ENCODE measurements around a stretch of chr5.

DNA sequence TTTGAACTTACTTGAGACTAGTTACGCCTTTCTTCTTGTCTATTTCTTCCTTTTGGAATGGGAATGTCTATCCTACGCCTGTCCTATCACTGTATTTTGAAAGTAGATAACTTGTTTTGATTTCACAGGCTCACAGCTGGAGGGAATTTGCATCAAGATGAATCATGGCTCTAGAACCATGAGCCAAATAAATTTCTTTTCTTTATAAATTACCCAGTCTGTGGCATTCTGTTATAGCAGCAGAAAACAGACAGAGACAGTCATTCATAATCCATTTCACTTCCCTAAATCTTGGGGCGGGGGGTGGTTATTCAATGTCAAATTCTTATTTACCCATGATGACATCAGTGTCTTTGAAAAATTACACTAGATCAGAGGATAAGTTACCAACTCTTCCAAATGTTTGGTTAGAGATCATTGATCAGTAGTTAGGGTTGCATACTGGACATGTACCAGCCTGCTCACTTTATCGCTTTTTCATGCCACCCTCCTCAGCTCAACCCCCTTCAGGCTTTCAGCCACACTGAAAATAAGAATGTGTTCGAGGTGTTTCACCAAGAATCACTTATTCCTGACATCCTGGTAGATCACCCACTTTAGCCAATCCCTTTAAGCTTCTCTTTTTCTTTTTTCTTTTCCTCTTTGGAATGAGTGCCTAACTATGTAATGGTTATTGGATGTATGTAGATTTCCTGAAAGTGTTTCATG lies 419.6 kb upstream of the PIK3R1 start:
- RRBS, result no CpG with 5 or more reads among the region's 5 CpGs
CAGE:
- cytosol, long polyA plus RNA, result no peak
- long polyA plus RNA, result no peak
- nucleus, long polyA plus RNA, result no peak

- RRBS, result no CpG with 5 or more reads among the region's 2 CpGs
CAGE:
- cytosol, long polyA plus RNA, result no peak
- long polyA plus RNA, result no peak
- nucleus, long polyA plus RNA, result no peak
Measured at GRCh38 chr5:67806636-67807102, 408.9 kb upstream of the PIK3R1 start.

DNA sequence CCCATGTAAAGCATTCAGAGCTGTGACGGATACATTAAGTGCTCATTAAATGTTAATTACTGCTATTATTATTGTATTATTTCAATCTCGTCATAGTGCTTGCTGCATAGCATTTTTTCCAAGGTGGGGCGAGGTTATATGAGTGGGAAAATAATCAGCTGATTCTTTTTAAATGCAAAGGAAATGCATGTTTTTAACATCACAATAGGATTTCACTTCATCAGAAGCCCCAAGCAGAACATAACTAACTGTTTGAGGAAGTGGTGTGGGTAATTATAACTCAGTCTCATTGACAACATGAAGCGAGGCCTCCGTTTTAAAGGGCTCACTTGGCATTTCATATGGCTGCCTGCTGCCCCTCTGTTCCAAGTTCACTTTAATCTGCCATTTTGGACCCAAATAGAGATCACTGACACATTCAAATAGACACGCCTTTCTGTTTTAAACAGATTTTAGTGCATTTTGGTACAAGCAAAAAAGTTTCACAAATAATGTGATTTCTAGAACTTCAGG lies 173.6 kb upstream of the PIK3R1 start:
- RRBS, result no CpG with 5 or more reads among the region's 6 CpGs
CAGE:
- cytosol, long polyA plus RNA, result no peak
- long polyA plus RNA, result no peak
- nucleus, long polyA plus RNA, result no peak

DNA sequence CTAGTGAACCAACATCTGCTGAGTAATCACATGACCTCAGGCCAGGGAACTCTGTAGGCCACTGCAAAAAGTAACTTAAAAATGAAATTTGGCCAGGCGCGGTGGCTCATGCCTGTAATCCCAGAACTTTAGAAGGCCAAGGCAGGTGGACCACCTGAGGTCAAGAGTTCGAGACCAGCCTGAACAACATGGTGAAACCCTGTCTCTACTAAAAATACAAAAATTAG lies 173.2 kb upstream of the PIK3R1 start:
- RRBS, result no CpG with 5 or more reads among the region's 3 CpGs
CAGE:
- cytosol, long polyA plus RNA, result no peak
- long polyA plus RNA, result no peak
- nucleus, long polyA plus RNA, result no peak

DNA sequence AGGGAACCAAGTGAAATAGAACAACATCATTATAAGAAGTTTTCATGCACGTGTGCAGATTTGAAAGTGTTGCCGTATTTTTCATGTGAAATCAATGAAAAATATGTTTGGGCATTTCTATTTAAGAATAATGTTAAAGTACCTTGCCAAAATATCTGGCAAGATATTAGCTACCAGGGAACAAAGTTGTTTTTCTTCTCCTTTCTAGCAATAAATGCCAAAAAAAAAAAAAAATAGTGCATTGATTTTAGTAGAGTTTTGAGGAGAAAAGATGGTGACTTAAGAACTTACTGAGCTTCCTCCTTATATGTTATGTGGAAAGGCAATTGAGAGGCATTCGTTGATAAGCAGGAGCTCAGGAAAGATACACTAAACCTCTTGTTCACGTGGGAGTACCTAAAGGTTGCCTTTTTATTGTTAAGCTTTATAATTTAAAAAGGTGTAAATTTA lies 23.2 kb downstream of the PIK3R1 start:
- RRBS, result no CpG with 5 or more reads among the region's 4 CpGs
CAGE:
- cytosol, long polyA plus RNA, result no peak
- long polyA plus RNA, result no peak
- nucleus, long polyA plus RNA, result no peak

GRCh38 chr5:68396503-68397125 lies 181.1 kb downstream of the PIK3R1 start:
- RRBS, result no CpG with 5 or more reads among the region's 8 CpGs
CAGE:
- cytosol, long polyA plus RNA, result no peak
- long polyA plus RNA, result no peak
- nucleus, long polyA plus RNA, result no peak

- RRBS, result no CpG with 5 or more reads among the region's 6 CpGs
CAGE:
- cytosol, long polyA plus RNA, result no peak
- long polyA plus RNA, result no peak
- nucleus, long polyA plus RNA, result no peak
Measured at GRCh38 chr5:69502276-69503091, 9.9 kb downstream of the OCLN start.

GRCh38 chr5:69560946-69561338 lies 951 bp downstream of the GTF2H2C start:
- RRBS, result no CpG with 5 or more reads among the region's 11 CpGs
CAGE:
- cytosol, long polyA plus RNA, result no peak
- long polyA plus RNA, result no peak
- nucleus, long polyA plus RNA, result no peak

- RRBS, result no CpG with 5 or more reads among the region's 6 CpGs
CAGE:
- cytosol, long polyA plus RNA, result no peak
- long polyA plus RNA, result no peak
- nucleus, long polyA plus RNA, result no peak
Measured at GRCh38 chr5:71648959-71649377, 61.8 kb downstream of the MCCC2 start.

DNA sequence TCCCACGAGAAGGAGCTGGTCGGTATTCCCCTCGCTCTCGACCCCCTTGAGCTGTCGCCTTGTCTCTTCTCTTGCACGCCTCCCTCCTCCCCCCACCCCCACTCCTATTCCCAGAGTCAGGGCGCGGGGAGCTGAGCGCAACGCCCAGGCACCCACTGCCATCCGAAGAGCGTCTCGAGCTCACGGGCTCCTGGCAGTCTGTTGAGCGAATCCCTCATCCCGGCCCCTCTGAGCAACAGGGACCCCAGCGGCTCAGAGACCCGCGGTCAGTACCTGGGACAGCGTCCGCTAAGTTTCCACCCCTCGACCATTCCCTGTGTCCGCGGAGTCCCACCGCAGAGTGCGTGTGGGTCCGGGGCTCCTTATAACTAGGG lies 347 bp downstream of the CARTPT start:
- RRBS, result no CpG with 5 or more reads among the region's 27 CpGs
CAGE:
- cytosol, long polyA plus RNA, result no peak
- long polyA plus RNA, result no peak
- nucleus, long polyA plus RNA, result no peak

- RRBS, result no CpG with 5 or more reads among the region's 3 CpGs
CAGE:
- cytosol, long polyA plus RNA, result no peak
- long polyA plus RNA, result no peak
- nucleus, long polyA plus RNA, result no peak
Measured at GRCh38 chr5:71891719-71892023, 172.6 kb downstream of the CARTPT start.

DNA sequence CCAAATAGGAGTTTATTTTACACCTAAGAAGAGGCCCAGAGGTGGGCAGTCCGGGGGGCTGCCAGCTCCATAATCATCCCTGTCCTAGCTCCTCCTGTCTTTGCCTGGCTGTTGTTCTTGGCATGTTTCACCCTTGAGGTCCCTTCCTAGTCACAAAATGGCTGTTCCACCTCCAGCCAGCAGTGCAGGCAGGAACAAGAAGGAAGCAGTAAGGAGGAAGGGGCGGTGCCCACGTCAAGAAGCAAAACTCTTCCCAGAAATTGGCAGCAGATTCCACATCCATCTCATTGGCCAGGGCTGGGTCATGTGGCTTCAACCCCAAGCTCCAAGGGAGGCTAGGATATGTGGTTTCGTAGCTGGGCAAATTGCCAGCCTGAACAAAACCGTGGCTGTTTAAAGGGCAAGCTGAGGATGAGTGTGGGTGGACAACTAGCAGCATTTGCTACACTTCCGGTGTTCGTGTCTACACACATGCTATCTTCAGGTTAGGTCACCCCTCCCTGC lies 92.3 kb upstream of the MAP1B start:
- RRBS, result no CpG with 5 or more reads among the region's 7 CpGs
CAGE:
- cytosol, long polyA plus RNA, result no peak
- long polyA plus RNA, result no peak
- nucleus, long polyA plus RNA, result no peak

- RRBS, result no CpG with 5 or more reads among the region's 26 CpGs
CAGE:
- cytosol, long polyA plus RNA, result no peak
- long polyA plus RNA, result no peak
- nucleus, long polyA plus RNA, result no peak
Measured at GRCh38 chr5:72107896-72108491, 719 bp downstream of the MAP1B start.

GRCh38 chr5:72171609-72172227 lies 64.4 kb downstream of the MAP1B start:
- RRBS, result no CpG with 5 or more reads among the region's 7 CpGs
CAGE:
- cytosol, long polyA plus RNA, result no peak
- long polyA plus RNA, result no peak
- nucleus, long polyA plus RNA, result no peak

DNA sequence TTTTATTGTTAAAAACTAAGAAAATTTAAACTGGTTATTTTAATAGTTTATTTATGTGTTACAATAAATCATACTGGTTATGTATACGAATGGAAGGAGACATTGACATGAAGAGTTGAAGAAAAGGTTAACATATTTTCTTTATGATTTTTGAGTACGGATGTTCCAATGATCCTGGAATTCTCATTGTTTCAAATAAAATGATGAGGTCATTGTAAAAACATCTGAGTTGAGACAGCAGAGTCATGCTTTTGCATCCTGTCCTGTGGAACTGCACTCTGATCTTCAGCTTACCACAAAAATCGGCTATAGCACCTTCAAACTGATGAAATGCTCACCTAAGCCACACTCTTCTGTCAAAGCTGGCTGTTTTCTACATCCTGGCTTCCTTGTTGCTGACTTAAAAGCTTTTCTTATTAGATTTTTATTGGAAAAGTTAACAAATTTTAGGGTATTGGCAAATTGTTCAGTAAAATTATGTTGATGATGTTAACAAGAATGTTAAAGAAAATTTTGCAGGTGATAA lies 67.9 kb downstream of the PTCD2 start:
- RRBS, result no CpG with 5 or more reads among the region's 3 CpGs
CAGE:
- cytosol, long polyA plus RNA, result no peak
- long polyA plus RNA, result no peak
- nucleus, long polyA plus RNA, result no peak

DNA sequence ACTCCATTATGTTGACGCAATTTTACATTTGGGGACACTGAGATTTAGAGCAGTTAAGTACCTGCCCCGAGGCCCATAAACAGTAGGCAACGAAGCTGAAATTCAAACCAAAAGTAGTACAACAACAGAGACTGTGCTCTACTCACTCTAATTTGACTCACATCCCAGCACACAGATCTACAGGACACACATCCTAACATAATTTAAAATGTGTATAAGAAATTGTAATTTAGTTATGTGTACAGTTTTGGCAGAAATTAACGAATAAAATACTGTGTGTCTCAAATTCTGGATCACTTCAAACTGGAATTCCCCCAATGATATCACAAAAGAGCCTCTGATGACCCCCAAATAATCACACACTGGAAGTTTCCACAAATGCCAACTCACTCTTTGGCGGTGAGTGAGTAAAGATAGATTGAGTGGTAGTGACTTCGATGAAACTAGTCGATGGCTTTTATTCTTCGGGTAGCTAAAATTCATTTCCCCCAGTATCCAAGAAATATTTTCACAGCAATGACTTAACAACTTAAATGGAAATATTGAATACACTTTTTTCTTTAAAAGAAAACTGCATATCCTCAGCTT lies 2.3 kb downstream of the ZNF366 start:
- RRBS, result no CpG with 5 or more reads among the region's 8 CpGs
CAGE:
- cytosol, long polyA plus RNA, result no peak
- long polyA plus RNA, result no peak
- nucleus, long polyA plus RNA, result no peak

DNA sequence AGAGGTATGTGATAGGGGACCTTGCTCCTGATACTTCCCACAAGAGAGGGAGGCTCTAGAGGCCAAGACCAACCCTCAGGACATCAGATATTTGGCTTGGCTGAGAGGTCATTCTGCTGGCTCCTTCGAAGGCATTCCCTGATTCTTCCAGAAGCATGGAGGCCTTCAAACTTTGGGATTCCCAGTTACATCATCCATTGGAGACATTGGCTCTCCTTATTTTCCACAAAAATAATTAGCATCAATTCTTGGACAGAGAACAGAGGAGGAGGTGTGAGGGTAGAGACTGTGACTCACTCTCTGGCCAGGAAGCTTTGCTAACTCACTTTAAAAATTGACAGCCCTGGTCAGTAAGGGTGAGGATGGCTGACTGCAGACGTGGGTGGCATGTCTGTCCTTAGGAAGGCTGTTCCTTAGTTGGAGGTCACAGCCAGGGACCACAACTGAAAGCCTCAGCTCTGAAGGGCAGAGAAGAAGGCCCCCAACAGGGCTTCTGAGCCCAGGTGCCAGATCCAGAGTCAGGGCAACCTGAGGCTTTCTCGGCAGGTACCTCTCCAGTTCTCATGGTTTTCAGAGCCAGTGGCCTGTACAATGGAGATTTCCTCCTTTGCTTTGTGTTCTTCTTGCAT lies 92.3 kb upstream of the ZNF366 start:
- RRBS, result no CpG with 5 or more reads among the region's 3 CpGs
CAGE:
- cytosol, long polyA plus RNA, result no peak
- long polyA plus RNA, result no peak
- nucleus, long polyA plus RNA, result no peak

GRCh38 chr5:72913686-72914439 lies 42.0 kb upstream of the FCHO2 start:
- RRBS, result no CpG with 5 or more reads among the region's 3 CpGs
CAGE:
- cytosol, long polyA plus RNA, result no peak
- long polyA plus RNA, result no peak
- nucleus, long polyA plus RNA, result no peak

- RRBS, result 1% methylated on average over 28 of the region's 73 CpGs
CAGE:
- cytosol, long polyA plus RNA, result no peak
- long polyA plus RNA, result no peak
- nucleus, long polyA plus RNA, result no peak
Measured at GRCh38 chr5:72956157-72957061, 568 bp downstream of the FCHO2 start.

- RRBS, result no CpG with 5 or more reads among the region's 2 CpGs
CAGE:
- cytosol, long polyA plus RNA, result no peak
- long polyA plus RNA, result no peak
- nucleus, long polyA plus RNA, result no peak
Measured at GRCh38 chr5:73188933-73189395, 16.0 kb downstream of the TMEM174 start.